Pericardium fibroblast (primary cell): Measurements from ENCODE around the genes GATB, TMEM154 and ARFIP1.

- RAMPAGE, long total RNA, result start-site peak on the minus strand at chr4:151760985-151761012, 38 and 42 reads in 2 replicates
These were observed at the start of gene GATB for GRCh38 chr4:151760879-151761630. Gene GATB, minus strand, starts transcription at chr4:151761007.

- RAMPAGE, long total RNA, result no peak
These were observed 311.2 kb upstream of the GATB start for GRCh38 chr4:152071832-152072589.

GRCh38 chr4:152072626-152073134 is 311.9 kb upstream of the GATB start:
- RAMPAGE, long total RNA, result no peak

GRCh38 chr4:152448641-152449277 is 87.1 kb downstream of the FBXW7 start:
- RAMPAGE, long total RNA, result no peak

DNA sequence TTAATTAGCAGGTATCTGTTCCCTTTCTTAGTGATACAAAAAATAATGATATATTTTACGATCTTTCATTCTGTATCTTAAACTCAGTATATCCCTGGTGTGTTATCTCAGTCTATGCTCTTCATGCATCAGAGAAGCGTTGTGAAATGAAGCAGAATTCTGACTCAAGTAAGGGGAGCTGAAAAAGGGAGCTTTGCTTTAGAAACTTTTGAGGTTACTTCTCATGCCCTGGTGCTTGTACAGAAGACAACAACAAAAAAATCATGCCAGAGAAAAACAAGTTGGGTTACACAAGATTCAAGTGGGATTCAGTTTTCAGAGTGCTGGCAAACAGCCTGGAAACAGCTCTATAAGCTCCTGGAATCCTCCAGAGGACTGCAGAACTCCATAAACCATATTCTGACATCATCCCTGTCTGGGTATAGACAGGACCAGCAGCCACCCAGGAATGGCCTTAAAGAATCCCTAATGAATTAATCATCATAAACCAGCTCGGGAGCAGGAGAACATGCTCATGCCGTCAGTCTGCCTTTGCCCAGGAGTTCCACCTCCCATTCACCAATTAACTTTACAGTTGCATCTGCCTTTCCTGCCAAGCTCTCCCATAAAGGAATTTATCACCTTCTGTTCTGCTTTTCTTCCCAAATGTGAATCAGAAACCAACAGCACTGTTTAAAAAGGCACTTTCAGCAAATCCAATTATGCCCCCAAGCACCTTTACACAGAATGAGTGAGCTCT is 54.4 kb upstream of the FBXW7 start:
- RAMPAGE, long total RNA, result no peak

DNA sequence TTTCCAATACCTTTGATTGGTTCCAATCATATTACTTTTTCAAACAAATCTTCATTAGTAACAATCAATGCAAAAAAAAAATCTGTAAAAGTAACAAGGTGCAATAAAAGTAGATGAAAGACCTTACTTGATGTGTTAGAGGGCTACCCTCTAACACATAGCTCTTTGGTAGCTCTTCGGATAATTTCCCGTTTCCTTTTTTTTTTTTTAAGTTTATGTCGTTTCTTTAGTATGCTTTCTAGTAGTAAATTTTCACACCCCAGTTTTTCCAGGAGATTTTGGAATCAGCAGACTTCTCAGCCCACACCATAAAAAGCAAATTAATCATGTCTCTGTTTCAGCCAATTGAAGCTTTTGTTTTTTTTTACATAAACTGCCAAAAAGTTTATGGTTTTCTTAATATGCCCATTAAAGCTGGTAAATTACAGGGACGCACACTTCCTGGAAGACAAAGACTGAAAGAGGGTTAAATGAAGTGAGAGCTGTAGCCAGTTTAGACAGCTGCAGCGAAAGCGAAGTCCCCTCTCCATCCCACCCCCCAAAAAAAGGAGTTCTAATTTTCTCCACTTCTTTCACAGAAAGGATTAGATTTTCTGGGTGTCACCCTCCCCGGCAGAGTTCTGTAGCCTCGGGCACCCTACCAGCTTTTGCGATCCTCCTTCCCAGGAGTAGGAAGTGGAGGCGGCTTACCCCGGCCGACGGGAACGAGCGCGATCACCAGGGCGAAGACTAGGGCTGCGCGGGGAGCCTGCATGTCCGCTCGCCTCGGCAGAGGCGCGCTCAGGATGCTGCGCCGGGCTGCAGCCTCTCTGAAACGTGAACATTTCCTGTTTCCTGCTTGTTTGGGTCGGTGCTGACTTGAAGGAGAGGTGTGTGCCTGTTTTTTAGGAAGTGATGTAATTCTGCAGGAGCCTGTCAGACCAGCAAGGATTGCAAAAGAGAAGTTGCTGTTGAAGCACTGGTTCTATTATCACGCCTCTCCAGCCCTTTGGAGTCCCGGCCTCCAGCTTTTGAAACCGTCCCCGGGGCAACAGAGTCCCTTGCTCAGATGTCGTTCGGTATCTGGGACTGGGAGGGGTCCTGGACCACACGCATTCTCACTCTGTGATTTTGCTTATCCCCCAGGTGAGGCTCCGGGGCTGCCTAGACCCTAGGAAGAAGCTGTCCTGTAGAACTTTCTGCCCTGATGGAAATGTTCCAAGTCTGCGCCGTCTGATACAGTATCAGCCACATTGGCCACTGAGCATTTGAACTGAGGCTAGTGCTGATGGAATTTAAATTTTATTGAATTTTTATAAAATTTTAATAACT is at the start of gene TMEM154:
TMEM154 (minus strand) TSS at position 818 of the 1,311 bp plus-strand sequence.
- RAMPAGE, long total RNA, result start-site peak on the minus strand centred at position 811 of the sequence, 77 bp wide, 492 and 202 reads in 2 replicates

DNA sequence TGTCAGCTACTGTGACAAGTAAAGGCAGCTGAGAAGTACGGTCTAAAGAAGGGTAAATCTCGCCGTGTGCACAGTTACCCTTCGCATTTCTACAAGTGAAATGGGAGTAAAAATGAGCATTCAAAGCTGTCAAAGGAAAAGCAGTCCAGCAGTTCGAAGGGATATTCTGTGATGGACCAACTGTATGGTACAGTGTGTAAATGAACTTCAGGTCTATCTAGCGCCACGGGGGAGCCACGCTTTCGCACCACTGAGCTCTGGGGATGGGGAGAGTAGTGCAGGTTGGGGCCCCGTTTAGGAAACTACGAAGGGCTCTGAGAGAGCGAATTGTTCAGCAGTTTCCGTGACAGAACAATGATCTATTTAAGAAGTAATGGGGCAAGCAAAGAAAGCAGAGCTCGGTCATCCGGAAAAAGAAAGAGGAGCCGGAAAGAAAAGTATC is 687 bp downstream of the TIGD4 start:
- RAMPAGE, long total RNA, result no peak

- RAMPAGE, long total RNA, result start-site peak on the plus strand at chr4:152779951-152780016, 274 and 62 reads in 2 replicates; start-site peak on the plus strand at chr4:152780070-152780120, 23 and 19 reads in 2 replicates
These were observed at the start of gene ARFIP1 for GRCh38 chr4:152779372-152780495. Gene ARFIP1, plus strand, starts transcription at chr4:152779954.

GRCh38 chr4:152850260-152850839 is 70.6 kb downstream of the ARFIP1 start:
- RAMPAGE, long total RNA, result no peak

DNA sequence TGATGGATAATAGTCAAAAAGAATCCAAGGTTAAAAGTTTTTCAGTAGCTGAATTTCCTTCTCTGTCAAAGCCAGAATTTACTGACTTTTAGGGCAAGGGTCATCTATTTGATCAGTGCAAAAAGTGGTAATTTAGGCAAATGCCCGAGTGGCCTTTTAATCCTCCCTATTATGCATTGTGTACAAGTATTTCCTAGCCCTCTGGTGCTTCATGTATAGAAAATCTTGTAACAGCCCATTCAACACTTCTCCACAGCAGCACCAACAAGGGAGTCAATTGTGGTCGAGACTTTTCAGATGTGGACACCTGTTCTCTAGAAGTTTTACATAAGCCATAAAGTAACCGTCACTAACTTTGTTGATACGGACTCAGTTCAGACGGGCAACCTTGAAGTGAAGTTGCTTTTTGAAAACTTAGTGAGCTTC is 51.0 kb upstream of the FHDC1 start:
- RAMPAGE, long total RNA, result no peak

GRCh38 chr4:153067418-153067721 is 131.2 kb downstream of the FHDC1 start:
- RAMPAGE, long total RNA, result no peak

- RAMPAGE, long total RNA, result no peak
These were observed 120.8 kb upstream of the TRIM2 start for GRCh38 chr4:153083226-153084158.

- RAMPAGE, long total RNA, result no peak
These were observed 89.4 kb upstream of the TRIM2 start for GRCh38 chr4:153114651-153115506.

- RAMPAGE, long total RNA, result no peak
These were observed 3.2 kb downstream of the TRIM2 start for GRCh38 chr4:153207494-153207886.

DNA sequence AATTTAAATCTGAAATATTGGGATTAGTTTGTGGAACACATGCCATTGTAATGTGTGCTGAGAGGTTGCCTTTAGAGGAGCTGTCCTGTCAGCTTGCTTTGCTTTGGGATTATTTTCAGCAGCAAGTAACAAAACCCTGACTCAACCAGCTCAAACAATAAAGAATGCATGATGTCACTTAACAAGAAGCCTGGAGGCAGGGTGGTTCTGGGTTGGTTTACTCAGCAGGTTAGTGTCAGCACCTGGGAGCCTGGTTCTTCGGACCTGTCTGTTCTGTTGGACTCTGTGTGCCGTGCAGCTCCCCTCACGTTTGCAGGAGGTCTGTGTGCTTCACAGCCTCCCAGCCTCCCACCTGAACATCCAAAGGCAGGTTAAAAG is 20.1 kb downstream of the TMEM131L start:
- RAMPAGE, long total RNA, result no peak

GRCh38 chr4:153554701-153555122 is 88.6 kb downstream of the TMEM131L start:
- RAMPAGE, long total RNA, result no peak

DNA sequence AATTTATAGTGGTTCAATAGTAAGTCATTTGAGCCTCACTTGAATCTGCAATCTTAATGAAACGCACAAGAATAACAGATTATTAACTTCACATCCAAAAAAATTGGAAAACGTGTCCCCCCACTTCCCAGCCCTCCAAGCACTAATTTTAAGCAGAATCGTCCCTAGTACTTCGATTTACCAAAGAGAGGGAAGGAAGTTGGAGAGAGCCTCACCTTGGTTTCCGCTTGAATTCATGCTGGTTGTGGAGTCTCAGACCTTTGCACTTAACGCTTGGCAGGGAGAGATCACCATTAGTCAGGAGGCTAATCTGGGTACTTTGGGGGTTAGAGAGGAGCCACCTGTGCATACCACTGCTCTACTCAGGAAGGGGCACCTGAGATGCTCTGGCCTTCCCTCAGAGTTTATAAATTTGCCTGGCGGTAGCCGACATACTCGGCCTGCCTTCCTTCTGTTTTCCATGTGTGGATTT is 104.0 kb downstream of the TMEM131L start:
- RAMPAGE, long total RNA, result no peak

- RAMPAGE, long total RNA, result no peak
These were observed 1.5 kb upstream of the SFRP2 start for GRCh38 chr4:153790389-153790684.

DNA sequence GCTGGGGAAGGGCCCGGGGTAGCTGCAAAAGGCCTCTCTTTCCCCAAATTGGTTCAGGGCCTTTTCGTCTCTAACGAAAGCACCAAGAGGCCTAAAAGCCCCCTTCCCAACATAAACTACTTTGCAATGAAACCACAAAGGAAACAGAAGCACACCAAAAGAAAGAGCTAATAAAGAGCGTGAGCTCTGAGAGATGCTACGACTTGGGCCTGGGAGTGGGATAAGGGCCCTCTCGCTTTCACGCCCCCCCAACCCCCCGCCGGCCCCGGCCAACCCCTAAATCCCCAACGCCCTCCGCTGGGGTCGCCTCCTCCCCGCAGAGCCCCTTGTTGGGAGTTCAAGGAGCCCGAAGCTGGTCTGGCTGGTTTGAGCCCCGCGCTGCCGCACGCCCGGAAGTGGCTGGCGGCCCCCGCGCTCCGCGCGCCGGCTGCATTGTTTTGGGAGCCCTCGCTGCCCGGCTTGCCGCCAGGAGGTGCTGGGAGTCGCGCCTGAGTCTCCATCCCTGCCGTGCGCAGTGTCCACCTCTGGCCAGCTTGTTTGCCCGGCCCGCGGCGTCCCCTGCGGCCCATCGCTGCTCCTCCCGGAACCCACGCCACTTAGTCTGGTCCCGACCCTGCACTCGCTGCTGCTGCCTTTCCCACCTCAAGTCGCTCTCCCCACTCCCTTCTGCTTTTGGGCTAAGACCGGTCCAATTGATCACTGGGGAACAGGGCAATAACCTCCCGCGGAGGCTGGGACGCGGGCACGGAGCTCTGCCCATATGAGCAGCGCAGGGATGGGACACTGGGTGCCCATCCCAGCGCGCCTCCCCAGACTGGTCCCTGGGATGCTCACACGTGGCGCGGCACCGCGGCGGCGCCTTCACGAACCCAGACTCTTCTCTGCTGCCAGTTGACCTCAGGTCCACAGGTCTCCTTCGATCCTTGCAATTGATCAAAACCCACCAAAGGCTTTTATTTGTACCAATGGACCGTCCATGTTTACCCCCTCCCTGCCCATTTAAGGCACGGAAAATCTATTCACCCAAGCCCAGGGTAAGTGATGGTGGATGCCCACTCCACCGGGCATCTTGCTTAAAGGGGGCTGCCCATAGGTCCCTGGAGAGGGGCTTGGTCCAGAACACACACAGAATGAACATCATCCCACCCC is 2.2 kb upstream of the SFRP2 start:
- RAMPAGE, long total RNA, result no peak

GRCh38 chr4:154560065-154560777 is 2.6 kb upstream of the FGB start:
- RAMPAGE, long total RNA, result no peak